GM19240 (cell line): ENCODE measurements around a stretch of chr10.

GRCh38 chr10:63273492-63274002, 140.4 kb downstream of the NRBF2 start:
- RRBS: no CpG with 5 or more reads among the region's 1 CpG

- RRBS: no CpG with 5 or more reads among the region's 12 CpGs
These were observed 2.1 kb downstream of the REEP3 start for GRCh38 chr10:63522961-63524131.

- RRBS: no CpG with 5 or more reads among the region's 3 CpGs
These were observed 387.5 kb upstream of the LRRTM3 start for GRCh38 chr10:66538378-66538650.

DNA sequence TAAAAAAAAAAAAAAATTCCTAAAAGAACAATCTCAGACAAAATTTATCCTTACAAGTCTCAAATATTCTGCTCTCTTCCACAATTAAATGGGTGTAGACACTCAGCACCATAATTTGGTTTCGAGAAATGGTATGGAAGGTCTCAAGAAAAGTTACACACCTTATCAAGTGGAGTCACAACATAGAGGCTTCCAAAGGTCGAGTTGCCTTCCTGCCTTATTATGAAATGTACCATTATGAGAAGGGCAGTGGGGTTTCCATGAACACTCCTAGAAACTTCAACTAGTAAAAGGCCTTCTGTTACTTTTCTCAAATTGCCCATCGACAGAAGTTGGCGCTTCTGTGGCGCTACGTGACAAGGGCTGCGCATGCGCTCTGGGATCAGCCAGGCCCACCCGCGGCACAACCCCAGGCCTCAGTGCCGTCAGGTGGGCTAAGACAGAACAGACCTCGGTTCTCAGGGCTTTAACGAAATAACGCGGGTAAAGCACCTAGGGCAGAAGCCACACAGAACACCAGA, 67.3 kb upstream of the CTNNA3 start:
- RRBS: no CpG with 5 or more reads among the region's 15 CpGs

- RRBS: no CpG with 5 or more reads among the region's 6 CpGs
These were observed 16.3 kb downstream of the SIRT1 start for GRCh38 chr10:67900687-67901279.

DNA sequence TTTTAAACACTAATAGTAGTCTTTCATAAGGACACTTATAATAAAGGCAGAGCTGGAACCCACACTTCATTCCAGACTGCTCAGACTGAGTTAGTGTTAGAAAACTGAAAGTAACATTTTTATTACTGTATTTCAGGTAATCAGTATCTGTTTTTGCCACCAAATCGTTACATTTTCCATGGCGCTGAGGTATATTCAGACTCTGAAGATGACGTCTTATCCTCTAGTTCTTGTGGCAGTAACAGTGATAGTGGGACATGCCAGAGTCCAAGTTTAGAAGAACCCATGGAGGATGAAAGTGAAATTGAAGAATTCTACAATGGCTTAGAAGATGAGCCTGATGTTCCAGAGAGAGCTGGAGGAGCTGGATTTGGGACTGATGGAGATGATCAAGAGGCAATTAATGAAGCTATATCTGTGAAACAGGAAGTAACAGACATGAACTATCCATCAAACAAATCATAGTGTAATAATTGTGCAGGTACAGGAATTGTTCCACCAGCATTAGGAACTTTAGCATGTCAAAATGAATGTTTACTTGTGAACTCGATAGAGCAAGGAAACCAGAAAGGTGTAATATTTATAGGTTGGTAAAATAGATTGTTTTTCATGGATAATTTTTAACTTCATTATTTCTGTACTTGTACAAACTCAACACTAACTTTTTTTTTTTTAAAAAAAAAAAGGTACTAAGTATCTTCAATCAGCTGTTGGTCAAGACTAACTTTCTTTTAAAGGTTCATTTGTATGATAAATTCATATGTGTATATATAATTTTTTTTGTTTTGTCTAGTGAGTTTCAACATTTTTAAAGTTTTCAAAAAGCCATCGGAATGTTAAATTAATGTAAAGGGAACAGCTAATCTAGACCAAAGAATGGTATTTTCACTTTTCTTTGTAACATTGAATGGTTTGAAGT, 31.9 kb downstream of the SIRT1 start:
- RRBS: no CpG with 5 or more reads among the region's 5 CpGs

- RRBS: no CpG with 5 or more reads among the region's 1 CpG
These were observed 69.5 kb downstream of the HERC4 start for GRCh38 chr10:68005417-68006144.

GRCh38 chr10:68053997-68054432, 21.1 kb downstream of the HERC4 start:
- RRBS: no CpG with 5 or more reads among the region's 2 CpGs

DNA sequence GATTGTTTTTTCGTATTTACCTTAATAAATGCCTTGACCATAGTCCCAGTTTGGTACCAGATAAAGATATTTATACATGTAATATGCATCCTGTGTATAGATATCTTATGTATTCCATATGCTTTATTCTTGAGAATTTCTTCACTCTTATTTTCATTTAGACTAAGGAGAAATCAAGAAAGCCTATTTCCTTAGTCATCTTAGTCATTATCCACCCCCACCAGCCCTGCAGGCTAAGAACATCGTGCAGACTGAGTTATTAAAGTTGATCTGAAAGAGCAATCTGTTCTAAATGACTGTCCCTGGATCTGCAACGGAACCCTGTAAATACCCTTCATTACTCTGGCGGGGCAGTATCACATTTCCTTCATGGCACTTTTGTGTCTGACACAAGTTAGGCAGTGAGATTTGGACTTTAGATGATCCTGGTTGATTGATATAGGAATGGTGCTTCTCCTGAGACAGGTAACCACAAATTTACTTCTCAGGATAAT, 3.5 kb upstream of the MYPN start:
- RRBS: no CpG with 5 or more reads among the region's 4 CpGs

DNA sequence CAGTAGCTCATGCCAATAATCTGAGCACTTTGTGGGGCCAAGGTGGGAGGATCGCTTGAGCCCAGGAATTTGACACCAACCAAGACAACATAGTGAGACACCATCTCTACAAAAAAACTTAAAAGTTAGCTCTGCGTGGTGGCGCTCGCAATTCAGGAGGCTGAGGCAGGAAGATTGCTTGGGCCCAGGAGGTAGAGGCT, 18.0 kb downstream of the SLC25A16 start:
- RRBS: no CpG with 5 or more reads among the region's 4 CpGs

DNA sequence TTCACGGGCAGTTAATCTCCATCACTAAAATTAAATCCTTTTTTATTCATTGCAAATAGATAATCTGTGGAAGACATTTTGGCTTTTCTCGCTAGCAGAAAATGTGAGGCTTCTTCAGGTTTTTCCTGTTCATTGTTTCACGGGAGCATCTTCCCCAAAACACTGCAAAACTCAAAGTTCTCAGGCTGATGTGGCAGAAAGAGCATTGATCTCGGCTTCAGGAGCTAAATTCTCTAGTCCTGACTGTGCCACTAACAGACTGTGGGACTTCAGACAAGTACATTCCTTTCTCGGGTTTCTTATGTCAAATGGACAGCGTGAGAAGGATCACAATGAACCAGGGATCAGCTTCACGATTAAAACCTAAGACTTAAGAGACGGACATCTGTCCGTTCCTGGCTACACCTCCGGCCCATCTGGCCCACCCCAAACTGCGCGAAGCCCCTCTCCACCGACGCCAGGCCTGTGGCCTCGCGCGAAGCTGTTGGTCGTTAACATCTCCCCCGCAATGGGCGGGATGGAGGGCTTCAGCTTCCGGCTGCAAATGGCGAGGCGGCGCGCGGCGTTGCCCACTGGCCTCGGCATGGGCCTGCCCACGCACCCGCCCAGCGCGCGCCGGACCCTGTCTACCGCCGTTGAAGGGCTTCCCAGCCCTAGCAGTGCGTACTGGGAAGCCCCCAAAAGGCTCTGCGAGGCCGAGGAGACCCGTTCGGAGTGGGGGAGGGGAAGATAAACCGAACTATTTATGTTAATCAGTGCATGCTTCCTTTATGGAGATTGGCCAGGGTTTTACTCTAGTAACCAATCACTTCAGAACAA, 570 bp upstream of the DDX50 start:
- RRBS: 1% methylated on average over 13 of the region's 42 CpGs

GRCh38 chr10:69057196-69058065, 30.5 kb upstream of the SRGN start:
- RRBS: no CpG with 5 or more reads among the region's 16 CpGs

DNA sequence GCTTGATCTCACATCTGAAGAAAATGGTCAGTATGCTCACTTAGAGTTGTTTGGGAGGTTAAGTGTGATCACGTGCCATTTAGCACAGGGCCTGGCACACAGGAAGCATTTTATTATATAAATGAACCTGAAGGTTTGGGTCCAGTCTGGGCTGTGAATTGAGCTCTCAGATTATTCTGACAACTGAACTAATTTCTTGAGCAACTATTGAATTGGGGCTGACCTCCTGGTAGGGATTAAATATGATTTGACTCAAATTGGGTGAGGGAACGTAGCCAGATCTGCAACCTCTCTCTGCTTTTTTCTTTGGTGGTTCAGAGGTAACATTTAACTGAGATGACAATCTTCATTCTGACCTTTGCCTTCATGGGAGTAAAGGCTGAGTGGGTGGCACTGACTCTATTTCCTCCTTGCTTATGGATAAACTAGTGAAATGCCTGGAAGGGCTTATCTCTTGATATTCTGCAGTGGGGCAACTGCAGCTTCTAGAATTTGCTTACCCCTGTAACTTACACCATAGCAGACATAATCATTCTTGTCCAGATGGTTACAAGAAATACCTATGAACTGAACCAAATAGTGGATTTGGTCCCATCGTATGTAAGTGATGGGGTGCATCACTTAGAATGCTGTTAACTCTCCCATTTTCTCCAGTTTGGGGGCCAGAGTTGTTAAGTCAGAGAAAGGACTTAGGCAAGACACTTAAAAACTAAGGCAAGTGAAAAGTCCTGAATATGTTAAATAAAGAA, 10.0 kb upstream of the HKDC1 start:
- RRBS: no CpG with 5 or more reads among the region's 3 CpGs

DNA sequence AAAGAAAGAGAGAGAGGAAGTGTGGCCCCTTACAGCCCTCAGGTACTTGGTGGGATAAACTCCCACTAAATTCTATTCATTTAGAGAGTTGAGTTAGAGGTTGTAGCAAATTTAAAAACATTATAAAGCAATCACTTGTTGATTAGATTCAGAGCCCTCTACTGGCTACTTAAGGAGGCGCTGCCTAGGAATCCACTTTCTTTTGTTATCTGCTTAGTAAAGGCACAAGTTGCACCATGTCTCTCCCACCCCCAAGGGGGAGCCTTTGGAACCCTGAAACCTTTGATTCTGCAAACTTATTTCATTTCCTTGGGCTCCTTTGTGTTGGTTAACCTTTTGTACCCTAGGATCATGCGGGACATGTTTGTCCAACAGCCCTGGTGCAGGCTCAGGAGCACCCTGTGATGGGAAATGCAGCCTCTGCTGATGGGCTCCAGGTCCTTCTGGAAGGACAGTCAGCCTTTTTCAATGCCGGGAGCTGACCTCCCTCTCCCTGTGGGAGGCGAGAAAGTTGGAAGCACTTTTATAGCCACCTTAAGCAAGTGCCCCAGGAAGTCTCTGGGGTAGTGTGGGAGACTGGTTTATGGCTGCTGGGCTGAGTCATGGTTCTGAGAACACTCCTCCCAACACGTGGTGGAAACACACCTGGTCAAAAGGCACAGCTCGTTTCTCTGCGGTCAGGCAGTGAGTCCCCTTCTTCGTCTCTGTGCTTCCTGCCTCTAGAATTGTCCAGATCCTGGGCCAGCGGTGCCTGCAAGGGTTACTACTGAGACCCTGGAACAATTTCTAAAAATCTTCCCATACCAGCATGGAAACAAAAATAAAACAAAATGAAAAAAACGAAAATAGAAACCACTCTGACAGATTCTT, 2.3 kb downstream of the HKDC1 start:
- RRBS: no CpG with 5 or more reads among the region's 10 CpGs

DNA sequence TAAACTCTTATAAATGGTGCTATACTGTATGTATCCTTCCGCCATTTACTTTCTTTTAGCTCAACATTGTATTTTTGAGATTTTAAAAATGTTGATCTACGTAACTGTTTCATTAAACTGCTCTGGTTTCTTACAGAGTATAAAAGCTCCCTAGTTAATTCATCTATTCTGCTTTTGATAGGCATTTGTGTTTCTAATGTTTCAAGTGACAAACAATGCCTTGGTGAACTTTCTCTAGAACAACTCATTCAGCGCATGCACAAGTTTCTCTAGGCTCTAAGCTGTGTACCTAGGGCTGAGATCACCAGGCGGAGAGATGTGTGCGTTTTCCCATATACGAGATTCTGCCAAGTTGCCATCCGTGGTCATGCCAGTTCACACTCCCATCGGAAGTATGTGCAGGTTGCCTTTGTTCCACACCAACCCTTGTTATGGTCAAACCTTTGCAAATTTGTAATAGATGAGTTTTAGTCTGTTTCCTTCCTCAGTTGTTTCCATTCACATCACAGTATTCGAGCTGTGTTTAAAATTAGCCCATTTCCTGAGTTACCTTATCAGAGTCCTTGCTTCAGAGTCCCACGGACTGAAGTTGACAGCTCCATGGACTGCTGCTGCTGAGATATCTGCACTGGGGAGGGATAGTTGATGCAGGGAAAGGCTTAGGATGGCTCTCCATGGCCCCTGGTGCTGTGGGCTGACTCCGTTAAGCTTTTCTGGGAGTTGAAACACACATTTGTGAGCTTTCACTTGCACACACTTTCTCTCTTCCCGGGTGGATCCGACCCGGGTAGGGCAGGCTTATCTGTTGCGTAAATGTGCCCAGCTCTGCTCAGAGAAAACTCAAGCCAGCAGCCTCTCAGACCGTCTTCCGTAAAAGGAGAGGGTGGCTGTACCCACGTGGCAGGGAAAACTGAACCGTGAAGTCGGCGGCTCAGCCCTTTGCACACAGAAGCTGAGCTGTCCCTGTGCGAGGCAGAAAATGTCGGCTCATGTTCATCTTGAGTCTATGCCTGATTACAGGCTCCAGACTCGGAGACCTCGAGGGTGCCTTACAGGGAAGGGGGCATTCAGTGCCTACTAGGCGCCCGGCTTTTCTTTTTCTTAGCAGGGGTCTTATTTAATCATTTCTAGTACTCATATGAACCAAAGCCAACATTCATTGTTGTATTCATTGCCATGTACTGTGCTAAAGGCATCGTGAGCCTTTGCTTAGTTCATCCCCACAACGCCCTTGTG, 9.1 kb downstream of the HK1 start:
- RRBS: no CpG with 5 or more reads among the region's 29 CpGs

- RRBS: no CpG with 5 or more reads among the region's 14 CpGs
These were observed 25.0 kb downstream of the HK1 start for GRCh38 chr10:69343582-69344176.

- RRBS: no CpG with 5 or more reads among the region's 20 CpGs
These were observed 42.3 kb downstream of the TACR2 start for GRCh38 chr10:69374168-69375002.

GRCh38 chr10:69382382-69382947, 34.3 kb downstream of the TACR2 start:
- RRBS: 92% methylated on average over 2 of the region's 25 CpGs

DNA sequence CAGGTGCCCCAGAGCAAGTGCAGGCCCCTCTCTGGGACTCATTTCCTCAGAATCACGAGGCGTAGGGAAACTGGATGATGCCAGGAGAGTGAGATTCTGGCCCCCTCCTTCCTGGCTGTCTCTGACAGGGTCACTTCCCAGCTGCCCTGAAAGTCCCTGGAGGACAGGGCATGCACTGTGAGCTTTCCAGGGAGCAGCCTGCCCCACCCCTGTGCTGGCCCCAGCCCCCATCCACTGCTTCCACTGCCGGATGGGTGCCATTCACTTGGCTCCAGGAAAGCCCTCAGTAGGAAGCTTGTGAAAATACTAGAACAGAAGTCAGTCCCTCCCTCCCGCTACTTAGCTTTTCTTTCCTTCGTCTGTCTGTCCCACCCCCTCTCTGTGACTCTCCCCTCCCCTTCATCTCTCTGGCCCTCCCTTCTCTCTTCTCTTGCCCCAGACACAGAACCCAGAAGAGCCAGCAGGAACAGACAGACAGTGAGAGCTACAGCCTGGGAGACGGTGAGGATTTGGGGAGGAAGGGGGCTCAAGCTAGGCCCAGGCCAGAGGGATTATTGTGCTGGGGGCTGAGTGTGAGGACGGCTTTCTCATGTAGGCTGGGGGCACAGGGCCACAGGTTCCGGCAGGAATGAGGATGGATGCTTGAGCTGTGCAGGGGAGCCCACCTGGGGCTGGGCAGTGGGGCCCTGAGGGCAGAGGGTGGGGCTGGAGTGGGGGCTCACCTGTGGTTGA, 10.2 kb downstream of the TACR2 start:
- RRBS: no CpG with 5 or more reads among the region's 8 CpGs

DNA sequence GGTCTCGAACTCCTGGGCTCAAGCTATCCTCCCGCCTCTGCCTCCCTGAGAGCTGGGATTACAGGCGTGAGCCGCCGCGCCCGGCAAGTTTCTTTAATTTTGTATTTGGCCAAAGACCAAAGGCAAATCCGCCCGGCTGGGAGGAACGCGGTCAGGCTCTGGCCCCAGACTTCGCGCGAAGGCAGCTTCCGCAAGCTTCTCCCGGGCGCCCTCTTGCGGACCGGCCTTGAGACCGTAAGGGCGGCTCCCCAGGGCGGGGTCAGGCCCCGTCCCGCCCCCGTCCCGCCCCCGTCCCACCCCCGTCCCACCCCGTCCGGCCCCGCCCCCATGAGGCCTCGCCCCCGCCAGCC, 8.2 kb downstream of the TACR2 start:
- RRBS: 1% methylated on average over 12 of the region's 33 CpGs